ENCODE measurements around a stretch of chr13.

GRCh38 chr13:114150854-114151342, 18.5 kb upstream of the RASA3 start:
- PRO-cap = no peak

DNA sequence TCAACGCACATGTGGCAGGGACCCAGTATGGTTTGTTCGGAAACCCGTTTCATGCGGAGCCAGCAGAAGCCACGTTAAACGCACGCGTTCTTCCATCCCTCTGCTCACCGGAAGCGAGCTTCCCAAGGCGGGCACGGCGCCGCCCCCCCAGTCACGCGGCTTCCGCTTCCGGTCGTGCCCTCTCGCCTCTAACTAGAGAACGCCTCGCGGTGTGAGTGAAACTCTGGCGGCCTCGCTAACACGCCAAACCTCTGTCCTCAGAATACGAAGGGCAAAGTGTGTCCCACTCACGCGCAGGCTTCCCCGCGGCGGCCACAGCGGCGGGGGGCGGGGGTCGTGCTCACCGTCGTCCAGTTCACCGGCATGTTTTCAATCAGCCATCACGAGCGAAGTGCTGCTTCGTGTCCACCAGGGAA, 17.9 kb upstream of the CFAP97D2 start:
- PRO-cap = no peak

- PRO-cap = no peak
Observed at GRCh38 chr13:114268524-114268868, 12.9 kb upstream of the UPF3A start.

DNA sequence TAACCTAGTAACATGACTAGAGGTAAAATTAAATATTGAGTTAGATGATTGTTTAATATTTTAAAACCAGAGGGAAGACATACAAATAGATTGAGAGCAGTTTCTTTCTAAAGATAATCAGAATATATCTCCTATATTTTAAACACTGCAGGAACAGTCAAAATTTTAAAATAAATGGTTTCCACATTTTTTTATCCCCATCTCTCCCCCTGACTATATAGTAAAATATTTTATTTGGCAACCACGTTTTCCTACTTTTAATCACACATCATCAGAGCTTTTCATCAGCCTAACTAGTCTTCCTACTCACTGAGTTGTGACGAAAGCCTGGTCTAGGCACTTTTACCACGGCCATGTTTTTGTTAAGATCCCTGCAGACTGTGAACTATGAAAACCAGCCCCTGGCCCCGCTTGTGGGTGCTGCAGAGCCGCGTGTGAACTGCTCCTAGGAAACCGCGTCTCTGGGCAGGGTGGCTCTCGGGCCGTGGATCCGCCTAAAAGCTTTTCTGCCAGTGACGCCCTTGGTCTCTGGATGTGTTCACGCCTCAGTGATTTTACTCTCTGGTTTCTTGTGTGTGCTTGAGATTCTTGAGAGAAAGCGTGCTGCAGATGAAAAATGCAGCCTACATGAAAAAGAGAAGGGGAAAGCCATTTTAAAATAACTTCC, 1.0 kb upstream of the UPF3A start:
- PRO-cap = unidirectional peak, plus-strand start at position 425 of the sequence

DNA sequence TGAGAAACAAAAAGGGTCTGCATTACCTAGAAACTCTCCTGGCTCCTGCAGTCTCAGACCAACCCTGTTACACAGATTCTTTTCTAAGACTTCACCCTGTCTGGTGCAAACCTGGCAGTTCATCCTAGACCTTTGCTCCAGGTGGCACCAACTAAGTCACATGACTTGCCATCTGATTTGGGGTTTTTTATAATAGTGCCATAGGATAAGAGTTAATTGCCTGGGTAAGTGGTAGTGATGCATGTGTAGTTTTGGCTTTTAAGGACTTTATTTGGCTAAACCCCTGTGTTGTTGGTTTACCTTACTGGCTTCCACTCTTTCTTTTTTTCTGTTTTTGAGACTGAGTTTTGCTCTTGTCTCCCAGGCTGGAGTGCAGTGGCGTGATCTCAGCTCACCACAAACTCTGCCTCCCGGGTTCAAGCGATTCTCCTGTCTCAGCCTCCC, 14.4 kb downstream of the CHAMP1 start:
- PRO-cap = unidirectional peak, minus-strand start at position 134 of the sequence

All from ileum (tissue), 1 donor.